Keratinocyte (primary cell): ENCODE measurements around a stretch of chr16.

CAGE:
- cytosol, long polyA minus RNA = no peak
- cytosol, long polyA plus RNA = no peak
- long polyA plus RNA = no peak
- nucleus, long polyA minus RNA = no peak
- nucleus, long polyA plus RNA = no peak
Observed at GRCh38 chr16:11674488-11675150, 6.4 kb downstream of the SNN start.

DNA sequence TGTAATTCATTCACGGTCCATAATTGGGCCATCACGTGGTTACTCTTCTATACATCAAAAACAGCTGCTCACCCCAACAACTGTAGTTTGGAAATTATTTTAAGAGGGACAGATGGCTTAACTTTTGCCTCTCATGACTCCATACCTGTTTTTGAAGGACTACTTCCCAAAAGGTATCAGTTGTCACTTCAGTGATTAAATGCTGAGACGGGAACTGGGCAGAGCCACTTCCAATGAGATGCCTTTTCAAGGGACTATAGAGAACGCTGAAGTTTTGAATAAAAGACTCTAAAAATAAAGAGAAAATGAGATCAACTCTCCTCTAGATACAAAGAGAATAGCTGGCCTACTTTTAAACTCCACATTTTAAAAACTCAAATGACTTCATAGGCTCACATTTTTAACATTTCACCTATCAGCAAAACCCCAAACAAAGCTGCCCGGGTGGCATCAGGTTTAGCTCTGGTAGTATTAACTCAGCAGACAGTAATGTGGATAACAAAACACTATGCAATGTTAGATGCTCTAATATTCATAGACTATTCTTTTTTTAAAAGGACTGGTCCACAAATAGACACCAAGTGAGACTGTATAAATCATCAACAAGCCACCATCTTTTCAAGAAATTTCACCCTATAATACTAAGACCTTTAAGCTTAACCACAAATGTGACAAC is 20.0 kb downstream of the SNN start:
CAGE:
- cytosol, long polyA minus RNA = no peak
- cytosol, long polyA plus RNA = no peak
- long polyA plus RNA = no peak
- nucleus, long polyA minus RNA = no peak
- nucleus, long polyA plus RNA = no peak

DNA sequence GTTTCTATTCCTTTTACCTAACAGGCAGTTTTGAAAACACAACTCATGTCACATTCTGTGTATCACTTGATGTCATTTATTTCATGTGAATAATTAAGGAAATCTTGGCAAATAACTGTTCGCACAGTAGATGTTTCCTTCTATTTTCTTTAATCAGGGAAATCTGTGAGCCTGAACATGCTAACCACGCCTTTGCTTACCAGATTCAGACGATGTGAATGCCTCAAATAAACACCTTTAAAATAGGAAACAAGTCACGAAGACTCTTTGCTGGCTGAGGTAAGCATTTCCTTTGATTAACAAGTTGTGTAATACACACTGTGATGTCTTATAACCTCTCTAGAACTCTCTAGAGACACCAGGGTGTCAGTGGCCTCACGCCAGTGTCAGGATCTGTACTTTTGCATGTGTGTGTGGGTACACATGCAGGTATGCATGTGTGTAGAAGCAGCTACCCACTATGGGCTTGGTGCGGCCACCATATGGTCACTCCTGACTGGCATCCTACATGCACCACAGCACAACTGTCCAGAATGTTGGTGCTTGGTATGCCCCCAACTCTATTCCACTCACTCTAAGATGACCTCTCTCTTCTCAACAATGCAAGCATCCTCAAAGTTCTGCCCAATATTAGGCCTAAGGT is 26.7 kb downstream of the SNN start:
CAGE:
- cytosol, long polyA minus RNA = no peak
- cytosol, long polyA plus RNA = no peak
- long polyA plus RNA = no peak
- nucleus, long polyA minus RNA = no peak
- nucleus, long polyA plus RNA = no peak

GRCh38 chr16:11710054-11710520 is 32.6 kb downstream of the TXNDC11 start:
CAGE:
- cytosol, long polyA minus RNA = no peak
- cytosol, long polyA plus RNA = no peak
- long polyA plus RNA = no peak
- nucleus, long polyA minus RNA = no peak
- nucleus, long polyA plus RNA = no peak

DNA sequence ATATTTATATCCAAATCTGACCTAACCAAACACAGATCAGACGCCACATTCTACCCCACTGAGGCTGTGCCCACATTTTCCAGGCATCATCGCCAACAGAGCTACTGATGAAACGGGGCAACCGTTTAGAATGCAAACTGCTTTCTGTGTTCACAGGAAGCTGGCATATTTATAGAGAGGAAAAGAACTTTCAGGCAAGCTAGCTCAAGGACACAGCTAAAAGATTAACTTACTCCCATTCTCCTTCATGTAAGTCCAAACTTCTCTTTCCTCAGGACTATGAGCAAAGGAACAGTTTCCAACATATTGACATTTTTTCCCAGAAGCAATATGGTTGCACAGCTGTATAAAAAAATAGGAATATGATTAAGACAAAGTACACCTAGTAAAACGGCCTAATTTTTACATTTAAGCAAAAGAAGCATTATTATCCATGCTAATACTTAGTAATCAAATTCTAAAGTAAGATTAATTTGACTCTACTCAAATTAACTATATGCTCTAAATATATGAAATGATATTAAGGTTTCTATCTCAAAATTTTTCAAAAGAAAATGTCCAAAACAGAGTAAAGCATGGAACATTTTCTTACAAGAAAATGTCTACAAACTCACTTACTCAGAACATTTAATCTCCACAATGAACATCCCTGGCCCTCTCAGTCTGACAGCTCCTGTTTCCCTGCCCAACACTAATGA is 15.7 kb upstream of the TXNDC11 start:
CAGE:
- cytosol, long polyA minus RNA = no peak
- cytosol, long polyA plus RNA = no peak
- long polyA plus RNA = no peak
- nucleus, long polyA minus RNA = no peak
- nucleus, long polyA plus RNA = no peak

CAGE:
- cytosol, long polyA minus RNA = no peak
- cytosol, long polyA plus RNA = no peak
- long polyA plus RNA = no peak
- nucleus, long polyA minus RNA = no peak
- nucleus, long polyA plus RNA = no peak
Observed at GRCh38 chr16:11791202-11791862, 5.7 kb downstream of the ZC3H7A start.

DNA sequence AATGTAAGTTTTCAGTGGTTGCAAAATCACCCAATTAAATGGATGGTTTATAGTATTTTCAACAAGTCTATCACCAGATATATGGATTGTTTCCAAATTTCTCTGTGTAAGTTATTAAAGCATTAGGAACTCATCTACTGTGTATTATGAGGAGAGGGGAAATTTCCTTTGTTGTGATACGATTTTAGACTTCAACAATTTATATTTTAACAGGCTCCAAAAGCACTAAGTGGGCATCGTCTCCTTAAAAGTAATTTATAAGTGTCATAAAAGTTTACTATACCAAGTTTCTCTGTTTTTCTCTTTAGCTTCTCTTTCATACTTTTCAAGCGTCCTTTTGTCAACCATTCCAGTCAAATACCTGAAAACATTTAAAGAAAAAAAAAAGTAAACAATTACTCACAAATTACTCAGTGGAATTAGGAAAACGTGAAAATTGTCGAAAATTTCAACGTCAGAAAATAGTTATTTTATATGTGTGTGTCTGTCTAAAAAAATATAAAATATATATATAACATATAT is 24.9 kb downstream of the GSPT1 start:
CAGE:
- cytosol, long polyA minus RNA = no peak
- cytosol, long polyA plus RNA = no peak
- long polyA plus RNA = no peak
- nucleus, long polyA minus RNA = no peak
- nucleus, long polyA plus RNA = no peak

GRCh38 chr16:12088083-12088623 is 111.6 kb downstream of the SNX29 start:
CAGE:
- cytosol, long polyA minus RNA = no peak
- cytosol, long polyA plus RNA = no peak
- long polyA plus RNA = no peak
- nucleus, long polyA minus RNA = no peak
- nucleus, long polyA plus RNA = no peak

DNA sequence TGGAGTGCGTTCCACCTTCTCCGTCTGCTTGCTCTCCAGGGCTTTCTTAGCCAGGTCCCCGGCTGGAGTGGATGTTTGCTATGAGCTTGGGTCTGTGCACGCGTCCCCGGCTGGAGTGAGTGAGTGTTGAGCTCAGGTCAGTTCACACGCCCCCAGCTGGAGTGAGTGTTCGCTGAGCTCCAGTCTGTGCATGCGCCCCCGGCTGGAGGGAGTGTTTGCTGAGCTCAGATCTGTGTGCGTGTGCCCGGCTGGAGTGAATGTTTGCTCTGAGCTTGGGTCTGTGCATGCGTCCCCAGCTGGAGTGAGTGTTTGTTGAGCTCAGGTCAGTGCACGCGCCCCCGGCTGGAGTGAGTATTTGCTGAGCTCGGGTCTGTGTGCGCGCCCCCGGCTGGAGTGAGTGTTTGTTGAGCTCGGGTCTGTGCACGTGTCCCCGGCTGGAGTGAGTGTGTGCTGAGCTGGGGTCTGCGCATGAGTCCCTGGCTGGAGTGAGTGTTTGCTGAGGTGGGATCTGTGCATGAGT is 284.1 kb downstream of the SNX29 start:
CAGE:
- cytosol, long polyA minus RNA = no peak
- cytosol, long polyA plus RNA = no peak
- long polyA plus RNA = no peak
- nucleus, long polyA minus RNA = no peak
- nucleus, long polyA plus RNA = no peak

GRCh38 chr16:12541399-12542092 is 262.1 kb downstream of the CPPED1 start:
CAGE:
- cytosol, long polyA minus RNA = no peak
- cytosol, long polyA plus RNA = no peak
- long polyA plus RNA = no peak
- nucleus, long polyA minus RNA = no peak
- nucleus, long polyA plus RNA = no peak

CAGE:
- cytosol, long polyA minus RNA = no peak
- cytosol, long polyA plus RNA = no peak
- long polyA plus RNA = no peak
- nucleus, long polyA minus RNA = no peak
- nucleus, long polyA plus RNA = no peak
Observed at GRCh38 chr16:13779563-13780043, 140.4 kb upstream of the ERCC4 start.

DNA sequence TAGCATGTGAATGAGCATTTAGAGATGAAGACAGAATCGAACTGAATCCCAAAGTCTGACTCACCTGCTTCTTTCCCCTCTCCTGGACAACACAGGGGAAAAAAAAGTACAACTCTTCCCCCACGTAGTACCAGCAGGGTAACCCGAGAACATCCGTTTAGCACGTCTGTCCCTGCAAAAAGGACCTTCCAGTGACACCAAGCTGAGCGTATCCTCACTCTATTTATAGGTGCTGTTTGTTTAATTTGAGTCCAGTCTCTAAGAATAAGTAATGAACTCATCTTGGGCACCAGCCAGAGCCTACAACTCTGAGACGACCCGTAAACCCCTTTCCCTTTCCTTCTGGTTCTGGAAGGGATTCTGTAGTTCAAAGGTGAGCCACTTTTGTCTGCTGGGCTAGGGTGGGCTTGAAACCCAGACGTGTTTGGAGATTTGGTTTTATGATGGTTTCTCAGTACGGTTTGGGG is 74.6 kb downstream of the ERCC4 start:
CAGE:
- cytosol, long polyA minus RNA = no peak
- cytosol, long polyA plus RNA = no peak
- long polyA plus RNA = no peak
- nucleus, long polyA minus RNA = no peak
- nucleus, long polyA plus RNA = no peak

DNA sequence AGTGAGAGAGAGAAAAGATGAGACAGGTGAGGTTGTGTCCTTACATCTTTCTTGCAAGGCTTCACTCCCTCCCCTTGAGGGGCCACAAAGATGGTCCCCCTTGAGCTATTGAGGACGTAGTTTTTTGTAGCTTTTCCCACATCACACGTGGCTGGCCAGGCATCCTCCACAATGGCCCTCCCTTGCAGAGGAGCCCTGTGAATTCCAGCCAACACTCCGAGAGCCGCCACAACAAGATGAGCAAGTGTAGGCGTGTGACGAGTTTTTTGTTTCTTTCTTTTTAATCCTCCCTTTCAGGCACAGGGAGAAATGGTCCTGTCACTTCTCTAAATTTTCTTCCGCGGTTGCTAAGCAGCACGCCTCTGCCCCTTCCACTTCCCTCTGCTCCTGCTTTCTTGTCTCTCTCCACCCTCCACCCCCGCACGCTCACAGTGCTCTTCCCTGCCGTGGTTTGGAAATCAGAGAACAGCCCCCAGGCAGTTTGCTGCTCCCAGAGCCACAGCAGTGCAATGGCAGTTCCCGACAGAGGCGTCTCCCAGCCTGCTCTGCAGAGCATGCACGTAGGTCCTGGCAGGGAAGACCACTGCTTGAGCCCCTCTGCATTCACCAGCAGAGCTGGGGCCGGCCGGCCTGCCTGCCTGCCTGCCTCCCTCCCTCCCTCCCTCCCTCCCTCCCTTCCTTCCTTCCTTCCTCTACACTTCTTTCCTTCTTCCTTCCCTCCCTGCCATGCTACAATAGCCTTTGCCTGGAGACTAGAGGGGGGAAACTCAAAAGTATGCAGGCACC is 67.9 kb upstream of the MRTFB start:
CAGE:
- cytosol, long polyA minus RNA = no peak
- cytosol, long polyA plus RNA = no peak
- long polyA plus RNA = no peak
- nucleus, long polyA minus RNA = no peak
- nucleus, long polyA plus RNA = no peak

CAGE:
- cytosol, long polyA minus RNA = no peak
- cytosol, long polyA plus RNA = no peak
- long polyA plus RNA = no peak
- nucleus, long polyA minus RNA = no peak
- nucleus, long polyA plus RNA = no peak
Observed at GRCh38 chr16:14015768-14016350, 55.3 kb upstream of the MRTFB start.

DNA sequence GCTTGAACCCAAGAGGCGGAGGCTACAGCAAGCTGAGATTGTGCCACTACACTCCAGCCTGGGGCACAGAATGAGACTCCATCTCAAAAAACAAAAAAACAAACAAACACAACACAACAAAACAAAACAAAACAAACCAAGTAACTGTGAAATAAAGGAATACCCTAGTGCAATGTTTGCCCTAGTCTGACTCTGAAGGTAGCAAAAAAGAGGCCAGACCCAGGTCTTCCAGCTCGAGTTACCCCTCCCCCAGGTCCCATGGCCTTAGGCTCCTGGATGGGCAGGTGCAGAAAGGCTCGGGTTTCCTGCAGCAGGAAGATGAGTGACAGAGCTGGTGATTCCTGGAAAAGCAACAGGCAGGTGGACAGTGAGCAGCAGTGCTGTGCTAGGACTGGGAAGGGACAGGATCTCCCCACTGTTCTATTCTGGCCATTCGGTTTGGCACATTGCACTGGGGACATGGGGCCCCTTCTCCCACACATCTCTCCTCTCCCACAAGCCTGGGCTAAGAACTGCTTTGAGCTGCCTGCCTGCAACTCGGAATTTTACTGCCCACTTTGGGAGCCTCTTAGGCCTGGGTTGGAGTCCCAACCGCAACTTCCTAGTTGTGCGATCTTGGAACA is 42.9 kb upstream of the MRTFB start:
CAGE:
- cytosol, long polyA minus RNA = no peak
- cytosol, long polyA plus RNA = no peak
- long polyA plus RNA = no peak
- nucleus, long polyA minus RNA = no peak
- nucleus, long polyA plus RNA = no peak

GRCh38 chr16:14128100-14128652 is 57.1 kb downstream of the MRTFB start:
CAGE:
- cytosol, long polyA minus RNA = no peak
- cytosol, long polyA plus RNA = no peak
- long polyA plus RNA = no peak
- nucleus, long polyA minus RNA = no peak
- nucleus, long polyA plus RNA = no peak

DNA sequence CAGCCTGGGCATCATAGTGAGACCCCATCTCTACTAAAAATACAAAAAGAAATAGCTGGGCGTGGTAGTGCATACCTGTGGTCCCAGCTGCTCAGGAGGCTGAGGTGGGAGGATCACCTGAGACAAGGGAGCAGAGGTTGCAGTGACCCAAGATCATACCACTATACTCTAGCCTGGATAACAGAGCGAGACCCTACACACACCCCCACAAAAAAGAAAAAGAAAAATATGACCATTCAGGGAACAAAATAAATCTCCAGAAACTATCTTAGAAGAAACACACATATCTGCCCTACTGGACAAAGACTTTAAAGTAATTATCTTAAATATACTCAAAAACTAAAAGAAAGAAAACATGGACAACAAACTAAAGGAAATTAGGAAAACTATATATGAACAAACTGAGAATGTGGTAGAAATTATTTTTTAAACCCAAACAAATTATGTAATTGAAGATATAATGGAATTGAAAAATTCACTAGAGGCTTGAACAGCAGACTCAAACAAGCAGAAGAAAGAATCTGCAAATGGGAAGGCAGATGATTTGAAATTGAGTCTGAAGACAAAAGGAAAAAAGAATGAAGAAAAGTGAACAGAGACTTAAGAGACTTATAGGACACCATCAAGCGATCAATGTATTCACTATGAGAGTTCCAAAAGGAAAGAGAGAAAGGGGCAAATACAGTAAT is 152.1 kb downstream of the MRTFB start:
CAGE:
- cytosol, long polyA minus RNA = no peak
- cytosol, long polyA plus RNA = no peak
- long polyA plus RNA = no peak
- nucleus, long polyA minus RNA = no peak
- nucleus, long polyA plus RNA = no peak

DNA sequence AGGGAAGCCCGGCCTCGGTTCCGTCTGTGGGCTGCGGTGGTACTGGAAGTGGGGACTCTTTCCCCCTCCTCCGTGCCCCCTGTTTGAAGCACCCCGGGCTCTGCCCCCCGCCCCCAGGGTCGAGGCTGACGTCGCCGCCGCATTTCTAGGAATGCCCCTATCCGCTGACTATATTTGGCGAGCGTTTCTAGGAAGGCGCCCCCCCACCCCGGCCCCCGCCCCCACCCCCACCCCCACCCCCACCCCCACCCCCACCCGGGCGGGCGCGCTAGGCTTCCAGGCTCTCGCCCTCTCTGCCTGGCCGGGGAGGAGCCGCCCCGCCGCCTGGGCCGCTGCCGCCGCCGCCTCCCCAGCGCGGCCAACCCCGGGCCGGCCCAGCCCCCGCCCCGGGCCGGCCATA is 230.7 kb downstream of the MRTFB start:
CAGE:
- cytosol, long polyA minus RNA = no peak
- cytosol, long polyA plus RNA = no peak
- long polyA plus RNA = no peak
- nucleus, long polyA minus RNA = no peak
- nucleus, long polyA plus RNA = no peak

DNA sequence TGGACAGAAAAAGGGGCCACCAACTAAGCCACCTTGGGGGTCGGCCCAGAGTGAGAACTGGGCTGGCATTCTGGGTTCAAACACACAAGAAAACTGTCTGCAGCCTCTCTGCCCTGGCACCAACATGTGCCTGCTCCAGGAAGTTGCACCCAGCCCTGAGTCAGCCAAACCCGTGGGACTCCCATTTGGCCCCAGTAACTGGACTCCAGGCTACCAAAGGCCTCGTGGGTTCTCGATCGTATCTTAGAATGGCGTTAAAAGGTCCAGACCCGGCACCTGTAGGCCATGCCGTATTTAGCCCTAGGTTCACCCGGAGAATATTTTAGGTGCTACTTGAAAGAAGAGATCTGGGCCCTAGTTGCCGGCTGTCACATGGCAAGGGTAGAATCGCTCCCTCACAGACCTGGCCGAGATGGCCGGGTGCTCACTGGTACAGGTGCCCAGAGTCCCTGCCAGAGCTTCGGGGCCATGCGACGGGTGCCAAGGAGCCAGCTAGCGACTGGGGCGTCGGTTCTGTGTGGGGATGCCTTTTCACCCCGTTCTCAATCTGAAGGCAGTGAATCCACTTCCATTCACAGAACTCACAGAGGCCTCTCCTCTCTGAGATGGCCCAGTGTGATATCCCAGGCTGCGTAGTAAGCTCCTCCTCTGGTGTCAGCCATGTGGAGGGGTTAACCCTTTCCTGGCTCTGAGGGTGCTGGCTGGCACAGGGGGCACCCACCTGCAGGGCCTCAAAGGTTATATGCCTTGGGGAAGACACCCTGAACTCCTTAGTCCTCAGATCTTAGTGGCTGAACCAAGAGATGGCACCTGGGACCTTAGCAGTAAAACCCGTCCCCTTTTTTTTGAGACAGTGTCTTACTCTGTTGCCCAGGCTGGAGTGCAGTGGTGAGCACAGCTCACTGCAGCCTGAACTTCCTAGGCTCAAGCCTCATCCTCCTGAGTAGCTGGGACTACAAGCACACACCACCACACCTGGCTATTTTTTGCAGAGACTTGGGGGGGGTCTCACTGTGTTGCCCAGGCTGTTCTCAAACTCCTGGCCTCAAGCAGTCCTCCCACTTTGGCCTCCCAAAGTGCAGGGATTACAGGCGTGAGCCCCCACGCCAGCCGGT is 236.9 kb downstream of the MRTFB start:
CAGE:
- cytosol, long polyA minus RNA = no peak
- cytosol, long polyA plus RNA = no peak
- long polyA plus RNA = no peak
- nucleus, long polyA minus RNA = no peak
- nucleus, long polyA plus RNA = no peak

GRCh38 chr16:14308920-14309890 is 238.1 kb downstream of the MRTFB start:
CAGE:
- cytosol, long polyA minus RNA = no peak
- cytosol, long polyA plus RNA = no peak
- long polyA plus RNA = no peak
- nucleus, long polyA minus RNA = no peak
- nucleus, long polyA plus RNA = no peak